A172 (cell line): ENCODE measurements around a stretch of chr16.

DNA sequence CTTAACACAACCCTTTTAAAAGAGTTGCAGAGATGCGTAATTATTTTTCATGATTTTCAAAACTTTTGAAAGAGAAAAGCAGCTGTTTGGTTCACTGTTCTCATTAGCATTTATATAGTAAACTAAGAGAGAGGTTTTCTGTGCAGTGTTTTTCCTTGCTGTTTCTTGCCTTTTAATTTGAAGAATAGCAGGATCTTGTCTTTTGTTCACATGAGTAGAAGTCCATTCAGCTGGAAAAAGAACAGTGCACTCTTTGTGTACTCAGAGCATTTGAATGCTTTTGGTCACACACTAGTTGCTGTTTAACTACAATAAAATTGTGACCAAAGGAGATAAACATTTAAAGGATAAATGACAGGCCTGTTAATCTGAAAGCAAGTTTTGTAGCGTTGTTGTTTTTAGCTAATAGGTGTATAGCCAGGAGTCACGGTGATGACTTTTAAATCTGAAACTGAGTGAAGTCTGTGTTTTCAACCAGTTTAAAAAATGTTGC is 52.7 kb downstream of the FTO start:
- RAMPAGE, long total RNA, result no peak

- RAMPAGE, long total RNA, result no peak
Observed at GRCh38 chr16:53886813-53887030, 182.8 kb downstream of the FTO start.

GRCh38 chr16:53947848-53948284 is 243.9 kb downstream of the FTO start:
- RAMPAGE, long total RNA, result no peak

DNA sequence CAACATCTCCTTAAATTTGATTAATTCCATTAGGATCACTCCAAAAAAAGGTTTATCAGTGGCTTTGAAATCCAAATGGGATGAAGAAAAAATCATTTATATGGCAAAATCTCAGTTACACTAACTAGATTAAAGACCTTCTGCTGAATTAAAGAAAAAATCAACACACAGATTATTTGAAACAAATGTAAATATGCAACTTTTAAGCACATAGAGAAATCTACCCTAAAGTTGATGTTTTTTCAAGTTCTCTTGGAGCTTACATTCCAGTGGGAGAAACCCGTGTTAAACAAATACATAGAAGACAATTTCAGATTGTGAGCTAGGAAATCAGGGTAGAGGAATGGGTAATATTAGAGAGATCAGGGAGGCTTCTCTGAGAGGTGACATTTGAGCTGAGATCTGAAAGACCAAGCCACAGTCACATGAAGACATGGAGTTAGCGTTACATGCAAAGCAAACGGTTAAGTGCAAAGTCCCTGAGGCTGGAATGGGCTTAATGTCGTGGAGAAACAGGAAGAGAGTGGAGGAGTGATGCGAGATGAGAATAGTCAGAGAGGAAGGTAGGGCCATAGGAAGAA is 246.3 kb downstream of the IRX3 start:
- RAMPAGE, long total RNA, result no peak

- RAMPAGE, long total RNA, result no peak
Observed at GRCh38 chr16:54066537-54066959, 220.0 kb downstream of the IRX3 start.

GRCh38 chr16:54160903-54161385 is 125.6 kb downstream of the IRX3 start:
- RAMPAGE, long total RNA, result no peak

- RAMPAGE, long total RNA, result no peak
Observed at GRCh38 chr16:54235071-54235634, 51.4 kb downstream of the IRX3 start.

GRCh38 chr16:54290681-54290912 is 4.0 kb upstream of the IRX3 start:
- RAMPAGE, long total RNA, result no peak

- RAMPAGE, long total RNA, result no peak
Observed at GRCh38 chr16:54431311-54431723, 144.7 kb upstream of the IRX3 start.

- RAMPAGE, long total RNA, result no peak
Observed at GRCh38 chr16:54932237-54933022, 1.8 kb downstream of the IRX5 start.

GRCh38 chr16:54934453-54935403 is 4.1 kb downstream of the IRX5 start:
- RAMPAGE, long total RNA, result no peak

- RAMPAGE, long total RNA, result no peak
Observed at GRCh38 chr16:55437412-55437968, 41.5 kb upstream of the MMP2 start.

DNA sequence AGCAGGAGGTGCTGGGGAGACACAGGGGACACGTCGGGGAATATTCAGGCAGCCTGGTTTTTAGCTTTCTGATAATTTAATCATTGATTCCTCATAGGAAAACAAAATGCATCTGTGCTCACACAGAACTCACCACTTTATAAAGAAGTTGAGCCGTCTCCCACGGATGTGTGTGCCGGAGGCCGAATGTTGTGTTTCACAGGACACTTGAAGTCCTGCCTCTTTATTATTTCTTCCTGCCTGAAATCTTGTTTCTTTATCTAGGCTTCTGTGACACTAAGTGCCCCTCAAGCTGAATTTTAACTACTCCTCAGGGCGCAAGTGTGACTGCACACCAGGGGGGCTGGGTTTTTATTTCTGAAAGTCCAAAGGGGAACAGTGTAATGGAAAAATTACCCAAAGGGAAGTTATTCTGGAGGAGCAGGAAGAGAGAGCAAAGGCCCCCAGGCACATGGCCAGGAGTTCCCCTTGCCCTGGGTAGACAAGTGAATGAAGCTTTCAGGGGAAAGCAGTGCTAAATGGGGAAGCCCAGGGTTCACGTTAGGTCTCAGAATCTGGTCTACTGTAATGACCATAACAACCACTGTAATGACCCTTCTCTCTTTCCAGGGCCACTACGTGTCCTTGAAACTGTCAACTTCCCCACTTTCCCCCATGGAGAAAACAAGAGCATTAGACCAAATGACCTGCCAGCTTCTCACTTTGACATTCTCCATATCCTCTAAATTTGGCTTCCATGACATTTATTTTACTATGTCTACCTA is 34.3 kb upstream of the MMP2 start:
- RAMPAGE, long total RNA, result no peak

- RAMPAGE, long total RNA, result no peak
Observed at GRCh38 chr16:55494821-55495589, 13.9 kb upstream of the LPCAT2 start.

- RAMPAGE, long total RNA, result no peak
Observed at GRCh38 chr16:55496709-55497260, 12.1 kb upstream of the LPCAT2 start.

DNA sequence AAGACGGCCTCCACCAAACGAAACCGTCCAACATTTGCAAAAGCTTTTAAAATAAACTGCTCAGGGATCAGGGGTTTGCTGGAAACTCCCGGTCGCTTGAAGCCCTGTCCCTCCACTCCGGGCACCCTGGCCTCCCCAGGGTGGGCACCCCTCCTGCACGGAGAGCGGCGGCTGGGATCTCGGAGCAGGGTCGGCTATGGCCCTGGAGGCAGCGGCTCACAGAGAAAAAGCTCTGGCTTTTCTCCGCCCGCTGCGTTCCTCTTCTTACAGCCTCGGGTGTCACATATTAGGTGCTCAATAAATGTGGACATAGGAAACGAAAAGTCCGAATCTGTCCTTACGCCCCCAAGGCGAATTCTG is 806 bp upstream of the GNAO1 start:
- RAMPAGE, long total RNA, result no peak

DNA sequence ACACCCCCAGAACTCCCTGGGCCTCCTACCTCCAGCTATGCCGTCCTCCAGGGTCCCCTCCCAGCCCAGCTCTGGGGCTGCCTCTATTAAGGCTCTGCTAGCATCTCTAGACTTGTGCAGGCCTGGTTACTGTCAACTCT is 20.0 kb downstream of the GNAO1 start:
- RAMPAGE, long total RNA, result no peak

DNA sequence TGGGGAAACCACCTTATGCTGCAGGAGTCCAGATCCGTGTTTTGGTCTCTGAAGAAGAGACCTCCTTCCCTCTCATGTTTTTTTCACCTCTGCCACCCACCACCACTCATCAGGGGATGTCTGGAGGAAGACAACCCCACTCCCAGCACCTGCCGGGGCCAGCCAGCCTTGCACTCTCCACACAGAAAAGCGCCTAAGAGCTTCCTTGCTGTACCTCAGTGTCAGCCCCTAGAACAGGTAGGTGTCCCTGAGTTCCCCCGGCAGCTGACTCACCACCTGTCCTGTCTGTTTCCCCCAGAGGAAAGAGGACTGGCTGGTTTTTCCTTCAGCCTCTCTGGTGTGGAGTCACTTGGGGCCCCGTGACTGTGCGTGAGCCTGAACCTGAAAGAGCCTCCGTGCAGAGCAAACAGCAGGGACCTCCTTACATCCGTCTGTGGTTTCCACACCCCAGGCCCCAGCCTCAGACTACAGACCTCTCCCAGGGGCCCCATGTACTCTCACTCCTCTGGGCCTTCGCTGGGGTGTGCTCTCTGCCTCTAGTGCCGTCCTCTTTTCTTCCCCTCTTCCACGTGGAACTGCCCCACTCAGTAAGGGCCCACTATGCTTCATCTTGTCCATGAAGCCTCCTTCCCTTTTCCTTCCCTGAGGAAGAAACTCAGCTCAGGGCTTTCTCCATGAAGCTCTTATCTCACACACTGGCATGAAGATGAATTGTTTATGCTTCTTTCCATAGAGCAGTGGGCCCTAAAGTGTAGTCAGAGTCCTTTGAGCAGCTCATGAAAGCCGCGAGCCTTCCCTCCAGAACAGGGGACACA is 87.9 kb downstream of the GNAO1 start:
- RAMPAGE, long total RNA, result no peak

DNA sequence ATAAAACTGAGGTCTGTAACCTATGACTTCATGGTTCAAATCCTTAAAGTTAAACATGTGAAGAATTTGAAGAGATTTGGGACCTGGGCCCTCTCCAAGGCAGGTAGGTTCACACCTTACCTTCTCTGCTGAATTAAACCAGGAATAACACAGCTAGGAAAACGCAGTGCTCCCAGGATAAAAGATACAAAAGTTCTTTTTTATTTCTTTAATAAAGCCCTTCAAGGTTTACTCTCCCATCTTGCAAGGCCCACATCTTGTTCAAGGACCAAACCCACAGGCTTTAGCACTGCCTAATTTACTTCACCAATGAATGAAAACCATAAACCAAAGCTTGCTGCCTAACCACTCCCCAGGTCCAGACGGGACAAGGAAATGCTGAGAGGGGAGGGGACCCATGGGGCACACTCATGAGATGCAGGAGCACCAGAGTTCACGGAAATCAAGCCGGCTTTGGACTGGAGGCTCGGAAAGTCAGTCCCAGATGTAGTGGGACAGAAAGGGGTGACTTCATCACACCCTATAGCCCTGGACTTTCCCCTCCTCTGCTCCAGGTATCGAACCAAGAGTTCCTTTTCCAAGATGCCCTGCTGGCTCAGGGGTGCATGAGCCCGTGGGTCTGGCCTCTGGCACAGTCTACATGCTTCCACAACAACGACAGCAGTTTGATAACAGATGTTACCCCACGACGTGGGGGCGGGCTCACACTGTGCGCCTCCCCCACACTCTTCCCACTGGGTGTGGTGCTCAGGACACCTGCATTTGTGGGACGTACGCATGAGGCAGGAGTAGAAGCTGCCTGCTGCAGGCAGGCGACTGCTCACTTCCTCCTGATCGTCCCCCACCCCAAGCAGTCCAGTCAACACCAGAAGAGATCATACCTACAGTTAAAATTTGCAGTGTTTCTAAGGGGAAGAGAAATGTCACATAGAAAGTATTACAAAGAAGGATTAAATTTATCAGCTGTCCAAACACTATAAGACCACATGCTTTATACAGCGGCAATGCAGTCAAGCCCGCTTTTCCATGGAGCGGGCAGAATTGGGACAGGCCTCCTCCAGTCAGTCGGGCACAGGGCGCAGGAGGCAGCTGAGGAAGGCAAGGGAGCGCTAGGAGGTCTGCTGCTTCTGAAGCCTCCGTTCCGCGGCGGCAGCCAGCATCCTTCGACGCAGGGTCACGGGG is 63.2 kb downstream of the AMFR start:
- RAMPAGE, long total RNA, result no peak

DNA sequence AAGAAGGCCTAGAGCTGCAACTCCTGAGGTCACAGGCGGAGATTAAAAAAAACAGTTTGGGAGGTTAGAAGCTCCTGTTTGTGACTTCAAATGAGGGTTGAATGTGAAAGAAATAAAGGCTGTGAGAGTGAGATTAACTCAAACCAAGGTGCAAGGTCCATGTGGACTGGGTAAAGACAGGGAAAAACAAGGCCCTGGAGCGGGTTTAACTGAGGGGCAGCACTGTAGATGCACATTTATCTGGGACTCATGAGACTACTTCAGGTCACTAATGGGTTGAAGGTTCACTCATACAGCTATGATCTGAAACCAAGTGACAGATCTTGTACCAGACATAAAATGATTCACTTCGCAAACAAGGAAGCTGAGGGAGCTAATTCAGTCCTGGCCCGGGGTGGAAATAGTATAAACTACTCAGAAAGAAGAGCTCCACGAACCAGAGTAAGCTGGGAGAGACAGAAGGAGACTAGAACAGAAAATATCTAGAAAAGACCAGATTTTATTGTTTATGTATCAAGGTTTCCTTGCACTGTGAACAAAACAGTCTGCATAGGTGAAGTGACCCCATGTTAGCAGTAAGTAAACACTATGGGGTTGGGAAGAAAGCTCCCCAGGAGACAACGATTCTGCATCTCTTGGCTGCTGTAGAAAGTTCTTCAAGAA is 16.6 kb downstream of the AMFR start:
- RAMPAGE, long total RNA, result no peak